Sciatic nerve (tissue), 1 donor: ENCODE measurements around a stretch of chr15.

DNA sequence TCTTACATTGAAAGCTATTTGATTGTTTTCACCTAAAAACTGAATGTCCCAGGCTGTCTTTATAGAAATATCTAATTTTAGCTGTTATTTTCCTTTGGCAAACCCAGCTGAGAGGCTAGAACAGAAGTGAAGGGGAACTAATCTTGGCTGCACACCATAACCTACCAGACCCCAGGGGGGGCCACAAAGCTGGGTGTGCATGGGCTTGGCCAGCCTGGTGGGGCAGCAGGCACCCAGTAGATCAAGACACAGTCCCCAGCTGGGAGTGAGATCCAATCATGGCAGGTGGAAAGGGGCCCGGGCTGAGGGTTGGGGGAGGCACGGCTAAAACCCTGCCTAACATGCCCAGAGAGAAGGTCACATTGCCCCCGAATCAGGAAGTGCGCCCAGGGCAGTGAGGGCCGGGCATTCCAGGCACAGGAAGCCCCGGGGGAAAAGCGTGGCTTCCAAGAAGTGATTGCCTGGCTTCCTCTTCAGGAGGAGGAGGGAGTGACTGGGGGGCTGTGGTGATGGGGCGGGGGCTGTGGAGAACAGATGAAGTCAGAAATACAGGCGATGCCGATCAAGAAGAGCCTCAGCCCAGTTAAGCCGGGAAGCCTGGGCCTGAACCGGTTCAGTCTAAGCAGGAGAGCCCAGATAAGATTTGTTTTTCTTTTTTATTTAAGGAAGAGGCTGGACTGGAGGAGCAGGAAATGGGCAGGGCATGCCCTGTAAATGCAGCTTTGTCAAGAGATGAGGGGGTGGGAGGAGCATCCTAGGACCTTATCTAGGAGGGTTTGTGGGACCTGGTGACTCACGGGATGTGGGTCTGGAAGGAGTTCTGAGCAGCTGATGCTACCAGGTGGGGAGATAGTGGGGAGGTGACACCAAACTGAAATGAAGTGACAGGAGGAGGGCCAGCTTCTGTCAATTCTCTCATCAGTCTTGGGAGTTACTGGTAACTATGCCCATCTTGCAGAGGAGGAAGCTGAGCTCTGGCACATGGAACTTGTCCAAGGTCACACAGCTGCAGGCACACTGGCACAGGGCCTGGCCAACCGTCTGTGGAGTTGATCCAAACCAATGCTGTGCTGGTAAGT, 83.9 kb downstream of the CHSY1 start:
- PRO-cap: bidirectional peak, plus-strand start at position 792 of the sequence, minus-strand start at position 364 of the sequence

GRCh38 chr15:101269490-101269834, 7.8 kb downstream of the SELENOS start:
- PRO-cap: no peak

DNA sequence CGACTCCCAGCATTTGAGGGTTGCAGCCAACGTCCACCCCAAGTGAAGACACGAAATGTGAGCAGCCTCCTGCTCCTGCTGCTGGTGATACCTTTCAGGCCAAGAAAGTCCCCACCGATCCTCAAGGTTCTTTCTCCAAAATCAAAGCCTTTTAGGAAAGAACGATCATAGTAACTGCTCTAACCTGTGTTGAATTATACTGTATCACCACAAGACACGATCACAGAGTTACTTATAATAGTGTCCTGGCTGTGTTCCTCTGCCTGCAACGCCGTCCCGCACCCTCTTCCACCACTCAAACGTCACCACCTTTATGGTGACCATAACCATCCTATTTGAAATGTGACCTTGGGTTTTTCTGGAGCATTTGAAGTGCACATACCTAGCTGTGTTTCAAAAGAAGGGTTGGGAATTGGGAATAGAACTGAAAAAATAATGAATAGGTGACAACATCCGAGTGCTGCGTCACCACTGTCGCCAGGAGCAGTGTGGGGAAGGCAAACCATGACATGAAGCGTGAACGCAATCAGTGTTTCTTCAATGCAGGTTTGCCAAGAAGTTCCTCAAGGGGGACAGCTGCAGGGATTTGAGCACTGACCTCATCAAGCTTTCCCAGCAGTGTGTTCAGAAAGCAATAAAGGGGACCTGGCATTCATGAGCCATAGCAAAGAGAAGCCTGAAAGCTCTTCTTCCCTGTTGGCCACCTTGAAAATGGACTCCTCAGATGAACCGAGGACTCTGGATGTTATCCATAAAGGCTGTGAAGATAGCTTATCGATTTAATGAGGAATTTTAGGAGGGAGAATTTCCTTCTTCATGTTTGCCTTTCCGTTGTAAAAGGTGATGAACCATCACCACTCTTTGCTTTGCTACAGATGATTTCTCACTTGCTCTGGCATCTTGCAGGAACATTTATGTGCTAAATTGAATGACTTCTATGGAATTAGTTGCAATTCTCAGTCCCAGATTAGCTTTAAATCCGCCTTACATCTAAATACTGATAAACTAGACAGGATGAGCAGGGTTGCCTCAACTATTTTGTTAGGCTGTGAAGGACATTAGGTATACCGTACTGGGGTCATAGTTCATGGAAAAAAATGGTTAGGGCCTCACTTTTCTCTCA, 914 bp upstream of the SELENOS start:
- PRO-cap: no peak

- PRO-cap: no peak
These were observed 27.5 kb upstream of the SNRPA1 start for GRCh38 chr15:101322561-101323031.

DNA sequence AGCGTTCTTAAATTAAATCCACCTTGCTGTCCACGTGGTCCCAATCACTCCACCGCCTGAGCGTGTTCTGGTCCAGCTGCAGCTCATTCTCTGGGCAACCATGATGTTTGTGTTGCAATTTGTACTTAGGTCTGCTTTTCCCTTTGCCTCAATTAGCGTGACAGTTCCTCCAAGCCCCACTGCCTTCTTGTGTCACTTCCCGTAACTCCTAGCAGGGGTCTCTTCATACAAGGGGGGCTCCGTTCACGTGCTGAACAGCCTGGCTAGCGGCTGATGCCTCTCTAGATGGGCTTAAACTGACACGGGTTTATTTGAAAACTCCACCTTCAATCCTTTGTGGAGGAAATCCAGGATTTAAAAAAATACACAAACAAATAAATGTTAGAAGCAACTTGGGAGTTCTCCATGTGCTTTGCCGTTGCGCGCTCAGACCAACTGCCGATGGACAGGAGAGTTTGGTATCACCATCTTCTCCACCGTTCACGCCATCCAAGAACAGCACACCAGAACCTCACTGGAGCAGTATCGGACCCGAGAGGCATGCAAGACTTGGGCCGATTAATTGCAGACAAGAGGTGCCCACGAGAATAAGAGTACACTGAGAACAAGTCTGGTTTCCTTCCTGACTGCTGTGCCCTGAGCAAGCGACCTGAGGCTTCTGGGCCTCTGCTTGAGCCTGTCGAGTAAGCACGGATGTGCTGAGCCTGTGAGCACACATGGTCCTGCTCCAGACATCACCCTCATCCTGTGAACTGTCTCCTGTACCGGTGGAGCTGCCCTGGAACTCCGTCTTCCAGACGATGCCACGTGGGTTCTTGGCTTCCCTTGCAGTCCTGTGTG, 34.0 kb upstream of the SNRPA1 start:
- PRO-cap: no peak

GRCh38 chr15:101333982-101334340, 38.9 kb upstream of the SNRPA1 start:
- PRO-cap: no peak

GRCh38 chr15:101458316-101459141, 31.0 kb downstream of the PCSK6 start:
- PRO-cap: no peak

DNA sequence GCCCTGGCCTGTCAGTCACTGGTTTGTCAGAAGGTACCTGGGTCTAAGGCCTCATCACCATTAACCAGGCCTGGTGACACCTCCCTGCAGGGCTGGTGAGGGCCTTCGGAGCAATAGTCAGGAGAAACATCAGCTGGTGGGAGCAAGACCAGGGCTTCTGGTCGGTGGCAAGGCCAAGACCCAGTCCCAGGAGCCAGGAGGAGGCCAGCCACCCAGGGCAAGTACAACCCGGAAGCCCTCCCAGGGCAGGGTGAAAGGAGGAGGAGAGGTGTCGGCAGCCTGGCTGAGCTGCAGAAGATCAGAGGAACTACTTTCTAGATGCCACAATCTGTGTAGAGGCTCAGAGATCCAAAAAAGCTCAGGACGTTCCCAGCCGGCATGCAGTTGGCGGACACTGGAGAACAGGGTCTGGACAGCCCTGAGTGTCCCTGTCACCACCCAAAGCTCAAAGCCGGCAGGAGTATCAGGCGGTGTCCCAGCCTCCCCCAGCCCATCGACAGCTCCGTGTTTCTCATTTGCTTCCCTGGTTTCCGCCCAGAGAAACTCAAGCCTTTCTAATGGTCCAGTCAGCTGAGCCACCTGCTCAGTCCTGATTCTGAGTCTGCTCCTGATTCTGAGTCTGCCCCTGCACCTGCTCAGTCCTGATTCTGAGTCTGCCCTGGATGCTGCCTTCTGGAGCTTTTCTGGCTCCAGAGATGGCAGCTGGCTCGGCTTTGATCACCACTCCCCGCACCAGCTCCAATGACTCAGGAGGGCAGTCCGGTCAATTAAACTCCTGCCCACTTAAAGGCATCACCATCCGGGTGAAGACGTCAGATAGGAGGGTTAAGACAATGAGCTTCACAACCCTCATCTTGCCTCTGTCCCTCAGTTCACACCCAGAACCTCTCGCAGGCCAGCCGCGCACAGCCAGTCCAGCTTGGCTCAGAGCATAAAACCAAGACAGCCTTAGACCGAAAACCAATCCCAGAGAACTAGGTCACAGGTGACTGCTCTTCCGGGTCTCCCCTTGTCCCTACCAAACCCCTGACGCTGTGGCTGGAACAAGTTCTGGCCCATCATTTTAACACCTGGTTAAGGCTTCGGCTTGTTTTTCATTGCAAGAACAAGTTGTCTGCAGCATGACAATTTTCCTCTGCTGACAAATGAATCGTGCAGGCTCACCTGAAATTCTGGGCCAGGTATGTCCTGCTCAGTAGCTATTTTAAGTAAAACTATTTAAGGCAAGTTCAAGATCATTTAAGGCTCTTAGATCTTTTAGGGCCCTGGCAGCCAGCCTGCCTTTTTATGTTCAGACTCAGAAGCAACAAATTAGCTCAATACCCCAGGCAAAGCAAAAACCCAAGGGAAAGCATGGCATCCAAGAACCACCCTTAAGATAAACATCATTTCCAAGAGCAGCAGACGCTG, 6.8 kb downstream of the PCSK6 start:
- PRO-cap: no peak

- PRO-cap: no peak
These were observed 9.7 kb upstream of the PCSK6 start for GRCh38 chr15:101499172-101499658.

DNA sequence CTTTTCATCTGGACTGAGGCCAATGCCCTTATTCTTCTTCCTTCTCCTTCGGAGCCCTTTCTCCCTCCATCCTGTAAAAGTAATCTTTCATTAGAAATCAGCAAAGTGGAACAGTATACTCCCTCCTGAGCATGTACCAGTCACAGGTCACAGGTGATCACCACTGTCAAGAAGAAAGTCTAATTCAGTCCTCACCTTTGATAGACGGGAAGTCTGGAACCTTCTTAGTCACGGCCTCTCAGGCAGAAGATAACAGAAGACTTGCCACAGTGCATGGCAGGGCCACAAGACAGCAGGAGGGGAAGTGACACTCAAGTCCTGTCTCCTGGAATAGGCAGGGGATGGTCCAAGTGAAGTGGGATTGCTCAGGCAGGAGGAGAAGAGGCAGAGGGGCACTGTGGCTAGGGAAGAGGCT, 11.2 kb upstream of the PCSK6 start:
- PRO-cap: no peak

DNA sequence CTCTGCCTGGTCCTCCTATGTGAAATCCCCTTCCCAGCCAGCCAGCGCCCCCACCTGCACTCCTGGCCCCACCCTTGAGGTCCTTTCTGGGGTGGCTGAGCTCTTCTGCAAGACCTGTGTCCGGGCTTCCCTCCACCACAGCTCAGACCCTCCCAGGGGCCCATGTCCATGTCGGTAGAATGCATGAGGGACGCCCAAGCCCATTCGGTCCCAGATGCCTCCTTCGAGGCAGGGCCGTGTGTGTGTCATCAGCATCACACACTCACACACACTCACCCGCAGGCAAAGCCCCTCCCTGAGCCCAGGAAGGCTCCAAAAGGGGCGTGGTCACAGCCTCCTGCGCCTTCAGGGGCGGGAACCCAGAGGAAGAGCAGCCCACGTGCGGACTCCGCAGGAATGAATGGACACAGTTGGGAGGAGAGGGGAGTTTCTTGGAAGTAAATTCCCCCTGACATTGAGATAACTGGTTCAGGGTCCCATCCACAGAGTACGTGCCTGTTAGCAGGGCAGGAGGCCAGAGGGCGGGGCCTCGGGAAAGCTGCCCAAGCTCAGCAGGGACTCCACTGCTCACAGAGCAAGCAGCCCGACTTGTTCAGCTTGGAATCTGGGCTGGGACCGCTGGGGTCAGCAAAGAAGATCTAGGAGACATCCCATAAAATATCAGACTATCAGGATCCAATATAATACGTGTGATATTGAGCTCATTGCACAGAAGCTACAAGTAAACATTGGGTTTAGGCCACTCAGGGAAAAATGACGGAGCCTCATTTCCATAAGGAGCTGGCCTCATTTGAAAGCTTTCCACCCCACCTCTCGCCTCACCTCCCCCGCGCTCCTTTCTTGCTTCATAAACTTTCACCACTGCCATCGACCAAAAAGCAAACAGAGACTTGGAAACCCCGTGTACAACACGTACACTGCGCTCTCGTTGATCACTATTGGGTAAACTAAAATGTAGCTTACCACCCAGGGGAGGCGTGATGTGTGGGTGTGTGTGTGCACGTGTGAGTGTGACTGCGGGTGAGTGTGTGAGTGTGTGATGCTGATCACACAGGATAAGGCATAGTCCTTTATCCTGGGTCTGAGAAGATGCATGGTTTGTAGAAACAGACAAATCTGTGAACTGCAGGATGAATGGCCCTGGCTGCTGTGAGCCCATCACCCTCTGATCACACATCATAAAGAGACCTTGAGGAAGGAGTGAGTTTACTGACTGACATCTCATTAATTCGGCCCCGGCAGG, 36.0 kb downstream of the TM2D3 start:
- PRO-cap: no peak